Parietal lobe (tissue), 2 donors: ENCODE measurements around a stretch of chr14.

GRCh38 chr14:89351361-89352029, 65.5 kb downstream of the FOXN3 start:
- RAMPAGE, long total RNA: no peak

DNA sequence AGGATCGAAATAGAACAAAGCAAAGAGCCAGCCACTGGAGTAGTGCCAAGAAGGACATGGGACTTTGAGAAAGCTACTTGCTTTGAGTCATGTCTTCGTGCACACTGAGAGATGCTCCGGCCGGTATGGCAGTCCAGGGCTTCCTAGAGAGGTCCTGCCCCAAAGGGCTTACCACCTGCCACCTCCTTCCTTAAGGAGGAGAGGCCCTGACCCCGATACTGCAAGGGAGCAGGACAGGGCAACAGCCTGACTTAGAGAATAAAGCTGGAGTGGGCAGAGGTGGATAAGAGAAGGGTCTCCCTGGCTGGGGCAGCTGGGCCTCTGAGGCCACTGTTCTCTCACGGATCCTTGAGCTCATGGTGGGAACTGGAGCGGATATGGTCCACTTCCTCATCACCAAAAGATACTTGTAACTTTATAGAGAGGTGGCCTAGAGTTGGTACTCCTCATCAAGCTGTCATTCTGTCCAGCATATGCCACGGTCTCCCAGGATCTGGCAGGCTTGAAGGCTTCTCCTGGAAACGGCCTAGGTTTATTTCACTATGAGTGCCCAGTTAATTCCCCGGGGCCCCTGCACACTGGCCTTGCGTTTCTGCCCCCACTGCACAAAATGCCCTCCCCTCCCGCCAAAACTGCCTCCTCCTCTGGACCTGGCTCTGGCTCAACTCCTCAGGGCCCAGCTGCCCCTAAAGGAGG, 57.3 kb downstream of the FOXN3 start:
- RAMPAGE, long total RNA: no peak

DNA sequence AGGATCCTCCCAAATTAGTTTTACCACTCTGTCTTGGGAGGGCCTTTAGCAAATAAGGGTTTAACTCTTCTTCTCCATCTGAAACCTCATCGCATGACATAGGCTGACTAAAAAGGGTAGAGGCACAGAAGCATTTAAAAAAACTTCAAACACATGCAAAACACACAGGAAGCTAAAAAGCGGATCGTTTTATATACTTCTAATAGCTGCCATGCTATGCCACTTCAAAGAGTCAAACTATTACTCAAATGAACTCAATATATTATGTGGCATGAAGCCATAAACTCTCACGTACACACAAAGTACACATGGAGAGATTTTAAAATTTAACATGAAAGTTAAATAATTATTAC, 51.5 kb downstream of the FOXN3 start:
- RAMPAGE, long total RNA: no peak

- RAMPAGE, long total RNA: no peak
Measured at GRCh38 chr14:89383509-89384550, 33.2 kb downstream of the FOXN3 start.

- RAMPAGE, long total RNA: no peak
Measured at GRCh38 chr14:89408556-89409249, 8.3 kb downstream of the FOXN3 start.

GRCh38 chr14:89564046-89565025, 147.3 kb upstream of the FOXN3 start:
- RAMPAGE, long total RNA: no peak

DNA sequence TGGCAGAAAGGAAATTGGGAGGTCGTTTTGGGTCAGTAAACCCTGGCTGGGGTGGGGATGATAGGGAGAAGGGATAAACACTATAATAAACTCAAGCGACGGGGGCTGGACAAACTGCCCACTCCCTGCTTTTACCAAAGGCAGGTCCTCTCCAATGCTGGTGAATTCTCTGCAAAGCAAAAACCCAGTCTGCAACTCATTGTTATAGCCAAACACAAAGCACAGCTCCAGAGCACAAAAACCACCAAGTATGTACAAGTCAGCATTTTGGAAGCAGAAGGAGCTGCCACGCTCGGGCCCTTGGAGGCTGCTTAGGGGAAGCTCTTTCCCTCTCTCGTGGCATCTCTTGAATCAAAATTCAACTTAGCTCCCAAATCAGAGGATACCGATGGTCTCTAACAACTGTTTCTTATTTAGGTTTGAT, 158.3 kb upstream of the FOXN3 start:
- RAMPAGE, long total RNA: no peak

- RAMPAGE, long total RNA: no peak
Measured at GRCh38 chr14:89617427-89617875, 200.4 kb upstream of the FOXN3 start.

- RAMPAGE, long total RNA: no peak
Measured at GRCh38 chr14:89618764-89619935, 202.1 kb upstream of the FOXN3 start.

- RAMPAGE, long total RNA: no peak
Measured at GRCh38 chr14:89792857-89793331, 161.6 kb downstream of the EFCAB11 start.

DNA sequence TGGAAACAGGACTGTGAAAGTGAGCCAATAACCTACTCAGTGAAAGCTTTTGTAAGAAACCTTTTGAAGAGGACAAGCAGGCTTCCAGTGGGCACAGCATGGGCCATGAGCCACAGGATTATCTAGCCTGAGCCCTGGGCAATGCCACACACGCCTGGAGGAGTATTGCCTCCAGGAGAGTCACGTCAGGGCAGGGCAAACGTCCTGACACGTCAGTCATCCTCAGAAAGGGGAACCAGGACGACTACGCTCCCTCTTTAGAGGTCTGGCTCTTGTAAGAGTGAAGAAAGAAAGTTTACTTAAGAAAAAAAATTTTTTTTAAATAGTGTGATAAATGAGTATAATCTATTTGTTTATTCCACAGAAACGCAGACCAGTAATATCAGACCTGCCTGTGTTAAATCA, 32.2 kb downstream of the NRDE2 start:
- RAMPAGE, long total RNA: no peak

DNA sequence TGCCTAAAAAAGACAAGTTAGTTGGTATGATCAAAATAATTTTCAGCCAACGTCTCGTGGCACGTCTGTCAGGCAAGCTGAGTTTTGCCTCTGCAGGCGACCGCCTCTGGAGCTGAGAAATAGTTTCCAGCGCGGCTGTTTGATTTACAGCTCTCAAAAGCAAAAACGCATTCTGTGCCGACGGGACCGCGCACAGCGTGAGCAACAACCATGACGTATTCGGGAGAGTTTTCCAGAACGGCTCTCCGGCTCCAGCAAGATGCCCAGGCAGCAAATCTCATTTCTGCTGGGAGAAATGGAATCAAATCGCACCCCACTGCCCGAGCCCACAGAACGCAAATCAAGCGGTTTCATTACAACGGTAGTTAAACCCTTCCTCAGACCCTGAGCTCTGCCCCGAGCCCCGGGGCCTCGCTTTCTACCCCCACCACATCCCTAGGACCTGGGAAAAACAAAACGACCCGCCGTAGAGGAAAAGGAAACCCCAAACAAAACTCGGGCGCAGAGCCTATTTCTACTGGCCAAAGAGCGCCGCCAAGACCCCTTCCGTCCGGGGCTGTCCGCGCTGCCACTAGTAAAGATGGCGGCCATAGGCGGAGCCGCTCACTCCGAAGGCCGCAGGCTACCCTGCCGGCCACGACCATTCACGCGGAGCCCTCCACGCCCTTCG, 14.1 kb upstream of the CALM1 start:
- RAMPAGE, long total RNA: no peak

GRCh38 chr14:90404625-90404958, 7.8 kb downstream of the CALM1 start:
- RAMPAGE, long total RNA: no peak

DNA sequence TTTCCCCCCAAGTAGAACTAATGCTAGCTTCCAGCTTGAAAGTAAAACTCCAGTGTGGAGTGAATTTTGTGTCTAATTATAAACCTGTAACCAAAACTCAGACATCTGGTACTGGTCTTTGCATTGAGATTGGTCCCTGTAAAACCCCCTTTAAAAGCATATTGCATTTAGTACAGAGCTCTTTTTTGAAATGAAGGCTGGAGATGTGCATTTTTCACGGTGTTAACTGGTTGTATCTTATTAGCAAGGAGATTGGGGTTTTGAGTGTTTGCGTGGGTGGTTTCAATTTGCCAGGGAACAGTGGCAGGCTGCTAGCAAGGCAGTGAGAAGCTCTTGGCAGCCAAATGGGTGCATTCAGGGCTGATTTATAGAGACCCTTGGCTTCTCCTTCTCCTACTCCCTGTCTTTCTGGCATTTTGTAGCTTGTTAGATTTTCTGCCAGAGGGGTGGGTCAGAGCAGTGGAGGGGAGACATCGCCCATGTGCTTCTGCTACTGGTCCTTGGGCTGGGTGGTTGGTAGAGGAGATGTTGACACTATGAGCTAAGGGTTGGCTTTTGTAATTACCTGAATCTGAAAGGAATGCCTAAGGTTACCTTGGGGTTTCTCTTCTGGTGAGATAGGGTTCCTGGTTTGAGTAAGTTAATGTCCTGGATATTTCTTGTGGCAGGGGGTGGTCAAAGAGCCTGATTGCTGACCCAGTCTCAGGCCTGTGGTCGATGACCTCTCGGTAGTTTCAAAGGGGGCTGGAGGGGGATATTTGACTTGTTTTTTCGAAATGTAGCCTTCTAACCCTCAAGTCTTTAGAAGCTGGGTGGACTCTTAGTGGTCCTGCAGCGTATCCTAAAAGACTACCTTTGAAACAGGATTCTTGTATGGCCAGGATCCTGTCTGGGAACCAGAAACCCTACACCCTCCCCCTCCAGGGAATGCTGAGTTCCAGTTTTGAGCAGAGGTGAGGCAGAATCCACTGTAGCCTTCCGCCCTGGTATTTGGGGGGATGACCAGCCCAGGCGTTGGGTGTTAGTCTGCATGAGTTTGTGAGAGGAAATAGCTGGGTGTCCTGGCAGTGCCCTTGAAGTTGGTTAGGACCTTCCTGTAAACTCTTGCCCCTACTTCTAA, 9.7 kb downstream of the CALM1 start:
- RAMPAGE, long total RNA: no peak

- RAMPAGE, long total RNA: no peak
Measured at GRCh38 chr14:90517483-90517693, 120.6 kb downstream of the CALM1 start.

GRCh38 chr14:90517694-90517946, 120.8 kb downstream of the CALM1 start:
- RAMPAGE, long total RNA: no peak

DNA sequence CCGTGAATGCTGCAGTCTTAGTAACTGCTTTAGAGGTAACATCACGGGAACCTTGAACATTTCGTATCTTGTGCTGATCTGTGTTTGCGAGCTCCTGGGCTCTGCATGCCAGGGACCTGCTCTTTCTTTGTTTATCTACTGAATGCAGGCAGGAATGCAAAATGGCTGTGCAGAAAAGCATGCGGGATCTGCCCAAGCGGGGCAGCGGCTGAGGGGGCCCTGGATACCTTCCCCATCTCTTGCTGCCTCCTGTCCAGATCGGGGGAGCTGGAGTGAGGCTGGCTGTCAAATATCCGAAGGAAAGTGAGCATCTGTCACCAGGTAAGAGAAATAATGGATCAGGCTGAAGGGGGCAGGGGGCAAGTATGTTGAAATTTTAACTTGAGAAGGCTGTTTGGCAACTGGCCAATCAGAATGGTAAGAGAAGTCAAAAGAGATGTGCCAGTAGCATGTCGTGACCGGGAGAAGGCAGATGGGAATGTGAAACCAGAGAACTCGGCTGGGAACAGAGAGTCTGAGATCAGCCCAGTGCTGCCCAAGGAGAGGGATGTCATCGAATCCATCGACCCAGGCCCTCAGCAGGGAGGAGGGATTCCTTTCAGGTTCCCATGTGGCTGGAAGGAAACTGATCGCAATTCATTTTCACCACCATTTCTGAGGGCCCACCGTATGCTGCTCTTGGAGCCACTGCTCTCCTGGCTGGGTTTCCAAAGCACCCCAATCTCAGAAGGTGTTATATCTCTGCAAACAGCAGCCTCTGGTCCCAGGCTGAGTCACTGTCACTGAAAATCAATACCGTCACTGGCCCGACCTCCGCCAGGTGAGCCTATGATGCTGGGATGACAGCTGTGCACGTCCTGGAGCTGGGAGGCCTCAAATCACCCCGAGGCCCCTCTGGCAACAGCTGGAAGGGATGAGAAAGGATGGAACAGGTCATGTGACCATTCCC, 191.2 kb downstream of the TTC7B start:
- RAMPAGE, long total RNA: no peak

DNA sequence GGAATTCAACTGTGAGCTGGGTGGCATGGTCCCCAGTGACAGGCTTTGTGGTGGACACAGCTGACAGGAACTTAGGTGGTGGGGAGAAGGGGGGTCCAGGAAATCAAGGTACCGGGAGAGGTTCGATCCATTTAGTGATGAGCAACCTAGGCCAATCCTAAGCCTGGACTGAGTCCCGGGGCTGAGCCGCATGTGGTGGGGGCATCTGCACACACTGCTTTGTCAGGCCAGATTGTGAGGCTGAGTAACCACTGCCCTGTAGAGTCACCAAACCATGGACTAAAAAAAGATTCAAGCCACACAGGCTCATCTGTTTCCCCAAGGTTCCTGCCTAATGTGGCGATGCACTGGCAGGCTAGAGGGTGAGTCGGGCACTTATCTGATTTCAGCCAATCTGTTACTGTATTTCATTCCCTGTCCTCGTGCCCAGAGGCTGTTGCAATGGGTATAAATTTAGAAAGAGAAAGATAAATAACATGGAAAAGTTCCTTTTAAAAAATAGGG, 140.9 kb downstream of the TTC7B start:
- RAMPAGE, long total RNA: no peak

DNA sequence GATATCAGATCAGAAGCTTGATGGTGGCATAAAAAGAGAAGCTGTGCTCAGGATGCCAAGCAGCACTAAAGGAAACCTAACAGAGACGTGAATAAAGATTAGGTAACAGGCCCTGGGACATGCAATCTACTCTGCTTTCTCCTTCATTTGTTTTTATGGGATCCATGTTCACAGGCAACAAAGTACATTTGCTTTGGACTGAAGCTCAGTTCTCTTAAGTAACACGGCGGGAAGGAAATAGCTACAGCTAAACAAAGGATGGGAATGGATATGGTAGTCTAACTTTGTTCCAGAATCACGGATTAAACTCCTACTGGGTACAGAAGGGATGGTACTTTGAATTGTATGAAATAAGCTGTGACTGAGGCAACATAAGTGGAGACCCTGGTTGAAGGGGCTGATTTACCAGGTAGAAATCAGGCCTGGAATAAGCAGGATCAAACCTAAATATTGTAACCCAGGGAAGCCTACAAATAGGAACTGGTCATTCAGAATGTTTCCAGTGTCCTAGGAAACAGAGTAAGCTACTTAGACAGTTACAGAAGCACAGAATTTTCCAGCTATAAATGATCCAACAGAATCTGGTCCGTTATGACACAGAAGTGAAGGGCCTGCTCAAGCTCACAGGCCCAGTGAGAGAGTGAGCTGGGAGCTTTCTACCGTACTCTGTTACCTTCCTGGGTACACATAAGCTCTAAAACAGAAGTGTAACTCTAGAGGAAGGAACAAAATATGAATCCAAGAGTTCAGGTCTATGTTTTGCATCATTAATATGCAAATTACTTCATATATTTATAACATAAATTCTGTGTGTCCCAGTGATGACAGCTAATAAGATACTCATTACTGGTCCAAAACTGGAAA, 119.2 kb downstream of the TTC7B start:
- RAMPAGE, long total RNA: no peak

- RAMPAGE, long total RNA: no peak
Measured at GRCh38 chr14:90721983-90722321, 94.3 kb downstream of the TTC7B start.